HGPS cell (cell line): Measurements from ENCODE around the gene TRIM31.

- RRBS, result no CpG with 5 or more reads among the region's 29 CpGs
These were observed 51.7 kb downstream of the TRIM27 start for GRCh38 chr6:28871865-28872712.

DNA sequence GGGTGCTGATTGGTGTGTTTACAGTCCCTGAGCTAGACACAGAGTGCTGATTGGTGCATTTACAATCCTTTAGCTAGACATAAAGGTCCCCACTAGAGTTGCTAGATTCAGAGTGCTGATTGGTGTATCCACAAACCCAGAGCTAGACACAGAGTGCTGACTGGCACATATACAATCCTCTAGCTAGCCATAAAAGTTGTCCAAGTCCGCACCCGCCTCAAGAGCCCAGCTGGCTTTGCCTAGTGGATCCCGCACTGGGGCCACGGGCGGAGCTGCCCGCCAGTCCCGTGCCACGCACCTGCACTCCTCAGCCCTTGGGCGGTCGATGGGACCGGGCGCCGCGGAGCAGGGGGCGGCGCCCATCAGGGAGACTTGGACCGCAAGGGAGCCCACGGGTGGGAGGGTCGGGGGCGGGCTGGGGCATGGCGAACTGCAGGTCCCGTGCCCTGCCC, 38.9 kb downstream of the TRIM27 start:
- RRBS, result no CpG with 5 or more reads among the region's 22 CpGs

DNA sequence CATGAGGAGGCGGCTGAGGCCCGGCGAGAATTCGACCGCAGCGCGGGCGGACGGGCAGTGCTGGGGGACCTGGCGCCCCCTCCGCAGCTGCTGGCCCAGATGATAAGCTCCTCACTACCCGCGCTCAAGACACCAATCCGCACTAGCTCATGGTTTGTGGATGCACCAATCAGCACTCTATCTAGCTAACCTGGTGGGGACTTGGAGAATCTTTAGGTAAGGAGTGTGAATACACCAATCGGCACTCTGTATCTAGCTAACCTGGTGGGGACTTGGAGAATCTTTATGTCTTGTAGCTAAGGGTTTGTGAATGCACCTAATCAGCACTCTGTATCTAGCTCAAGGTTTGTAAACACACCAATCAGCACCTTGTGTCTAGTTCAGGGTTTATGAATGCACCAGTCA, 38.5 kb downstream of the TRIM27 start:
- RRBS, result no CpG with 5 or more reads among the region's 15 CpGs

DNA sequence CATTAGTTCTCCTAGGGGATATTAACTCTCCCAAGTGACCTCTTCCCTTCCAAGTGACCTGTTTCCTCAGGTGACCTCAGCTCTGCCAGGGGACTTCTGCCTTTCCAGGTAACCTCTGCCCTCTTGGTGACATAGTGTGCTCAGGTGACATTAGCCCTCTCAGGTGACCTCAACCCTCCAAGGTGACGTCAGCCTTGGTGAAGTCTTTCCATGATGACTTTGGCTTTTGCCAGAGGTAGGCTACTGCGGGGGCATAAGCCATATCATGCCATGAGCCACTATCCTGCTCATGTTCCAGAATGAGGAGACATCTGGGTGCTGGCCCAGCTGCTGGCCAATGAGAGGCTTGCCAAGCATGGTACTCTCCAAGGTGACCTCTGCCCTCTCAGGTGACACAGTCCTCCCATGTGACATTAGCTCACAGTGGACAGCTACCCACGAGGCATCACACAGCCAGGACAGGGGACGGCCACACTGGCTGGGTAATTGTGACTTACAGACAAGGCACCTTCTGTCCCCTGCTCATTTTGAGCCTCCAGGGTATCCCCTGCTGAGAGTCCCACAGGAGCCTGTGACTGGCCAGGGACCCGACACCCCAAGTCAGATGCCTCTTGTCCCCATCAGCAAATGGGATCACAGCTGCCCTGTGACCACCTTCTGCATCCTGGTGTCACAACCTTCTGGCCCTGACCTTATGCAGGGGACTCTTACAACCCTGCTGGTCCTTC, 21.7 kb upstream of the OR2I1P start:
- RRBS, result no CpG with 5 or more reads among the region's 5 CpGs

DNA sequence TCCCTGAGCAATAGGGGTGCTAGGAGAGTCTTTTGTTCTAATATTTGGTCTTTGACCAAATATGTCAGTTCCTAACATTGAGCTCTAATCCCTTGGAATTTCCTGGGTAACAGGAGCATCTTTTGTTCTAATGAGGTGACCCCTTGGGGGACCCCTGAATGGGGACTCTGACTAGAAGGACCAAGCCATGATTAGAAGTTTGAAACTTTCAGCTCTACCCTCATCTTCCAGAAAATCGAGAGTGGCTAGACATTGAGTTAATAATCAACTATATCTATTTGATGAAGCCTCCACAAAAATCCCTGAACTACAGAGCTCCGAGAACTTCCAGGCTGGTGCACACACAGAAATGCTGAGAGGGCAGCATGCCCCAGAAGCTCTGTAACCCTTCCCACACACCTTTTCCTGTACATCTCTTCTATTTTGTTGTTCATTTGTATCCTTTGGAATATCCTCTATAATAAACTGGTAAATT, 6.5 kb upstream of the OR2H2 start:
- RRBS, result no CpG with 5 or more reads among the region's 2 CpGs

DNA sequence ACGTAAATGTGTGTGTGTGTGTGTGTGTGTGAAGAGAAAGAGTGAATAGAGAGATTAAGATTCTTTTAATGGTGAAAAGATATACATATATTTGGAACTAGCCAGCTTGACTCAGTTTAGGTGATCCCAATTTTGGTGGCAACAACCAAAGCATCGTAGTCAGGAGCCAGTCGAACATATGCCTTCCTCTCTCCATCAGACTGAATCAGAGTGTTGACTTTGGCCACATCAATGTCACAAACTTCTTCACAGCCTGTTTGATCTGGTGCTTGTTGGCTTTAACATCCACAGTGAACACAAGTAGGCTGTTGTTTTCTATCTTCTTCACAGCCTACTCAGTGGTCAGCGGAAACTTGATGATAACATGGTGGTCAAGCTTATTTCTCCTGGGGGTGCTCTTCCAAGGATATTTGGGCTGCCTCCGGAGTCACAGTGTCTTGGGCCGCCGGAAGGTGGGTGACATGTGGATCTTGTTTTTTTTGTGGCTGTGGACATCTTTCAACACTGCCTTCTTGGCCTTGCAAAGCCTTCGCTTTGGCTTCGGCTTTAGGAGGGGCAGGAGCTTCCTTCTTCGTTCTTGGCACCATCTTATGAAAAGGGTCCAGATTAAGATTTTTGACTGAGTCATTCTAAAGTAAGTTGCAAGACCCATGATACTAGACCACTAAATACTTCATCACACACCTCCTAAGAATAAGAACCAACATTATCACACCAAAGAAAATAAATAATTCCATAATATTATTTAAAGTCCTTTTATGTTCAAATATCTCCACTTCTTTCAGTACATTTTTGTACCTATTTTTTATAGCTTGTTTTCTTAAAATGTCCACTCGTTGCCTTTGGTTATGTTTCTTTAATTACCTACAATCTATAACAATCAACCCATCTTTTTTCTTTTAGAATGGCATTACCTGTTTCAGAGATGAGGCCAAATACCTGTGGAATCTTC, 3.6 kb downstream of the HLA-F start:
- RRBS, result no CpG with 5 or more reads among the region's 11 CpGs

DNA sequence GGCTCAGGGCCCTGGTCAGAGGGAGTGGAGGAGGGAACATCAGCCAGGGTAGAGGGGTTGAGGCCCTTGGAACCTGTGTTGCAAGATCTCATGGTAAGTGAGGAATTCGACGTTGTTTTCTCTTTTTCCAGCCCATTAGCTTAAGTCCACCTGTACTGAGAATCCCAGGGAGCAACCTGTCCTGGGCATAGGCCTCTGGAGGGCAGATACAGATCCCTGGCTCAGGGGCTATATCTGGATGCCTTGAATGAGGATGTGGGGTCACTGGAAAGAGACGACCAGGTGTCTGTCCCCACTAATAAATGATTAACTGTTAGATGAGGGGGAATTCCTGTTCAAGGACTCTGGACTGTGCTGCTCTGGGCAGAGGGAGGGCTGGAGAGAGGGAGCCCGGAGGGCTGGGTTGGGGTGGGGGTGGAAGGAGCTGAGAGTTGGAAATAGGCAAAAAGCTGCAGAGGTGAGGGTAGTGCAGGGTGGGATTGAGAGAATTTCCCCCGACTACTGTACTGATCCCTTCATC, 34.3 kb upstream of the HLA-A start:
- RRBS, result no CpG with 5 or more reads among the region's 5 CpGs

- RRBS, result no CpG with 5 or more reads among the region's 1 CpG
These were observed 823 bp upstream of the HLA-A start for GRCh38 chr6:29941453-29941965.

DNA sequence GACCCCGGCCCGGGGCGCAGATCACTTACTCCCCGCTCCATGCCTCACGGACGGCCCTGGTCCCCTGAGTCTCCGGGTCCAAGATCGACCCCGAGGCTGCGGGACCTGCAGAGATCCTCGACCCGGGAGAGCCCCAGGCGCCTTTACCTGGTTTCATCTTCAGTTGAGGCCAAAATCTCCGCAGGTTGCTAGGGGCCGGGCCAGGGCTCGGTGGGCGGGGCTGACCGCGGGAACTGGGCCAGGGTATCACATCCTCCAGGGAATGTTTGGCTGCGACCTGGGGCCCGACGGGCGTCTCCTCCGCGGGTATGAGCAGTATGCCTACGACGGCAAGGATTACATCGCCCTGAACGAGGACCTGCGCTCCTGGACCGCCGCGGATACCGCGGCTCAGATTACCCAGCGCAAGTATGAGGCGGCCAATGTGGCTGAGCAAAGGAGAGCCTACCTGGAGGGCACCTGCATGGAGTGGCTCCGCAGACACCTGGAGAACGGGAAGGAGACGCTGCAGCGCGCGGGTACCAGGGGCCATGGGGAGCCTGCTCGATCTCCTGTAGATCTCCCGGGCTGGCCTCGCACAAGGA, 53.9 kb upstream of the POLR1H start:
- RRBS, result 5% methylated on average over 12 of the region's 46 CpGs

GRCh38 chr6:30085946-30086286, 10.3 kb upstream of the RNF39 start:
- RRBS, result no CpG with 5 or more reads among the region's 9 CpGs

DNA sequence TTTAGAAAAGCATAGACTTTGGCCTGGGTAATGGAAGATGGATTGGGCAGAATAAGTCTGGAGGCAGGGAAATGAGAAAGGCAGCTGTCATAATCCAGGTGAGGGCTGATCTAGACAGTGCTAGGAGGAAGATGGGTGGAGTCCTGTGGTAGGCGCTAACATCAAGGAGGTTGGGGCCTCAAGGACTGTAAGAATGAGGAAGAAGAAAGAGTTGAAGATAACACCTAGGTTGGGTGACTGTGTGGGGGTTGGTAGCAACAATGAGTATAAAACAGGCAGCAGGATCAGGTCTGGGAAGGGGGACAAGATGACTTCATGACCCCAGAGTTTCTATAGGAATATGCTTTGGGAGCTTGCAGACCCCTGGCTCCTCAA, 15.0 kb downstream of the TRIM31 start:
- RRBS, result no CpG with 5 or more reads among the region's 1 CpG

- RRBS, result 3% methylated on average over 15 of the region's 49 CpGs
These were observed 10.7 kb downstream of the TRIM31 start for GRCh38 chr6:30101949-30102819.

- RRBS, result no CpG with 5 or more reads among the region's 4 CpGs
These were observed at the start of gene TRIM31 for GRCh38 chr6:30113004-30113962. Gene TRIM31 (minus strand): TSS chr6:30113090.

GRCh38 chr6:30284399-30285004, 42.2 kb upstream of the TRIM39 start:
- RRBS, result no CpG with 5 or more reads among the region's 4 CpGs

DNA sequence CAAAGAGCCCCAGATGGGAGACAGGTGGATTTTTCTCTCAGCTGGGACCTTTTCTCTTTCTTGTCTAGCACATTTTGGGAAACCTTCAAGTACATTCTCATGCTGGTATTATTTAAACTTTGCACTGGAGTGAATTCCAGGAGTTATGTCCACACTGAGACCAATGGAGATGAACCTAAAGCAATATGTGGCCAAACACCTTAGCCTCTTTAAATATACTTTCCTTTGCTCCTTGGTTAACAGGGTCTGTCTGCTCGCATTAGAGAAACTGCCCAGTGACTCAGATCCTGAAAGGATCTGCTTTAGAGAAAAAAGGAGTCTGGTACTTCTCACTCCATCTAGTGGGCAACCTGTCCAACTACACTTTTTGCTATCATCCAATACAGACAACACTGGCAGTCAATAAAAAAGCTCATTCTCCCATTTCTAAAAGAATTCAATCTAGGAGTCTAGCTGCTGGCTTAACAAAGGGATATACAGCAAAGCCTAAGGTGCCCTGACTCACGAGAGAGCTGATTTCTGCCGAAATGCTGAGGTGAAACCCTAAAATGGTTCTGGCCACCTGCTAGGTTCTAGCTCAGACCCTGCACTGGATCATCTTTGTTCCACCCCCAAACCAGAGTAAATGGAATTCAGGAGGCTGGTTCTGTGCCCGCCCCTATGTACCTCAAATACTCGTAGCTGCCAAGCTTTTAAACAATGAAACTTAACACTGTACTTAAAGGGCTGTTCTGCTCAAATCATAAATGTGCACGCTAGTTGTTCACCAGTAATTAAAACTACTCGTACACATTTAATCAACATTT, 11.6 kb downstream of the GNL1 start:
- RRBS, result no CpG with 5 or more reads among the region's 7 CpGs

DNA sequence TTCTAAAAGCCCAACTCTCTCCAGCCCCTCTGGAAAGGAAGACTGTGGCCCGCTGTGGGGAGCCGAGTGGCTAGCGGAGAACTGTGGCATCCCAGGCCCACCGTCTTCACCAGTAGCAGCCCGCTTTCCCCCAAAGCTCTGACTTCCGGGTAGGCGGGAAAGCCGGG, 1.0 kb downstream of the GNL1 start:
- RRBS, result no CpG with 5 or more reads among the region's 8 CpGs

DNA sequence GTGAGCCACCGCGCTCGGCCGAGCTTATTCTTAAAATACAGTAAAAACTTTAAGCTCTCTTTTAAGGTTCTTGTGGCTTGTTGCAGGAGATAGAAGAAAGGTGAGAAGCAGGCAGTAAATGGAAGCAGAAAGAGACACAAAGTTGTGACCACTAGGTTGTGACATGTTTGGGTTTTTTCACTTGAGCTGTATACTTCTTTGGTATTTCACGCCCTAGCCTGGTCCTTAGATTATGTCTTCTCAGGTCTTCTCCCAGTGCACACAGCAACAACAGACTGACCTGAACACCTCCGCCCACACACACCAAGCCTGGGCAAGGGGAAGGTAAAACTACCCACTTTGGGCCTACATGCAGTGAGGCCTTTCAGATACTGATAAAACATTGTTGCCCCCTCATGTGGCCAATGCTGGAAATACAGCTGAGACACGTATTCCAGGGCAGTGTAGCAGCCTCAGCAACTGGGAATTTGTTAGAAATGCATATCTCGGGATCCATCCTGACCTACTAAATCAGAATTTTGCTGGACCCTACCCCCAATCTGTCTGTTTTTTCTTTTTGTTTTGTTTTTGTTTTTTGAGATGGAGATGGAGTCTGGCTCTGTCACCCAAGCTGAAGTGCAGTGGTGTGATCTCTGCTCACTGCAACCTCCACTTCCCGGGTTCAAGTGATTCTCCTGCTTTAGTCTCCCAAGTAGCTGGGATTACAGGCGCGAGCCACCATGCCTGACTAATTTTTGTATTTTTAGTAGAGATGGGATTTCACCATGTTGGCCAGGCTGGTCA, 19.7 kb downstream of the PPP1R10 start:
- RRBS, result no CpG with 5 or more reads among the region's 11 CpGs

- RRBS, result no CpG with 5 or more reads among the region's 5 CpGs
These were observed 5.6 kb downstream of the PPP1R10 start for GRCh38 chr6:30611327-30611971.

- RRBS, result no CpG with 5 or more reads among the region's 8 CpGs
These were observed 505 bp upstream of the C6orf136 start for GRCh38 chr6:30646426-30646829.